Bronchus fibroblast of lung (primary cell): ENCODE results near the gene LRFN1.

DNA sequence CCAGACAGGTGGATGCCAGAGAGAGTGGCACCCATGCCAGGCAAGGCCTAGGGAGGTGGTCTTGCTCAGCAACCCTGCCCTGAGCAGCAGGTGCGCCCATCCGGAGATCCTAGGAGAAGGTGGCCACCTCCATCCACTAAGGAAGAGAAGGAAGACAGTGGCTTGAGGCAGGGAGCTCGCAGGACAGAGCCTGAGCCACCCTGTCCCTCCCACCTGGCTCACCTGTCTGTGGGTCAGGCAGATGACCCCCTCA, 13.6 kb downstream of the CAPN12 start:
- RAMPAGE, long total RNA: no peak

GRCh38 chr19:38752691-38753669, 8.7 kb upstream of the CAPN12 start:
- RAMPAGE, long total RNA: no peak

DNA sequence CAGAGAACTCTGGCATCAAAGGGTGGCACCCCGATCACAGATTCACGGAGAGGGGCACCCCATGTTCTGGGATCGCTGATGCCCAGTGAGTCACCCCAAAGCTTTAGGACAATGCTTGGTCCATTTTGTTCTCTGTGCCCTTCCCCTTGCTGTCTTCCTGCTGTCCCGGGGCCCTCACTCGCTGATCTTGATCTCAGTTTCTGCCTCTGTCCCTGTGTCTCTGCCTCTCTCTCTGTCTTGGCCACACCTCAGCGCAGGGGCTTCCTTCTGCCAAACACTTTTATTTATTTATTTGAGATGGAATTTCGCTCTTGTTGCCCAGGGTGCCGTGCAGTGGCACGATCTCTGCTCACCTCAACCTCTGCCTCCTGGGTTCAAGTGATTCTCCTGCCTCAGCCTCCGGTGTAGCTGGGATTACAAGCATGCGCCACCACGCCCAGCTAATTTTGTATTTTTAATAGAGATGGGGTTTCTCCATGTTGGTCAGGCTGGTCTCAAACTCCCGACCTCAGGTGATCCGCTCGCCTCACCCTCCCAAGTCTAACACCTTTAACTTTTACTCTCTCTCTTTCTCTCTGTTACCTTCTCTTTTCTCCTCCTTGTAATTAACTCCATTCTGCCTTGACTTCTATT, 8.6 kb downstream of the LGALS4 start:
- RAMPAGE, long total RNA: no peak

DNA sequence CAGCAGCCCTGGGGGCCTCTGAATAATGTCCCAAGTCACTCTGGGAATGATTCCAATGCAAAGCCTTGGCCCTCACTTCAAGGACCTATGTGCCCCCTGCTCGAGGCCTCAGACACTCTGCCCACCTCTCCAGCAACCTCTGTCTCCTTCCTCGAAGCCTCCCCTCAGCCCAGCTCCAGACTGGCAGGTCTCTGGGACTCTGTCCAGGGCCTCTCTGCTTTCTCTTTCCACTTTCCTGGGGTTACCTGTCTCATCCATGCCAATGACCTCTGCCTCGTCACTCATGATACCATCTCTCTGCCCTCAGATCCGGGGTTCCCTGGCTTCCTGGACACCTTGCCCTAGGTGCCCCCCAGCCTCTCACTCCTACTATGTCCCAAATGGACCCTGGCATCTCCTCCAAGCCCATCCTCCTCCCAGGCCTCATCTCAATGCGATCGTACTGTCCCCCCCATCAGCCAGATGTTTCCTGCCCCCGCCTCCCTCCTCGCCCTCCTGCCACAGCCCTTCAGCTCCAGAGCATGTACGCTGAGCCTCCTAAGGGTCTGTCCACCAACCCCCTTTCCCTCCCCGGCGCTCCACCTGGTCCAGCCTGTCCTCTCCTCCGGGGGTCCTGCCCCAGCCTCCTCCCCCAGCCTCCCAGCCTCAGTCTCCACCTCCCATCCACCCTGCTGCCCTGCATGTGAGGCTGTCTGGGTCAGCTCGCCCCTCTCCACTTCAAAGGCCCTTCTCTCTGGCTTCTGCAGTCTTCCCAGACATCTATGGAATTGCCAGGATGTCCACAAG, 4.6 kb downstream of the SIRT2 start:
- RAMPAGE, long total RNA: no peak

DNA sequence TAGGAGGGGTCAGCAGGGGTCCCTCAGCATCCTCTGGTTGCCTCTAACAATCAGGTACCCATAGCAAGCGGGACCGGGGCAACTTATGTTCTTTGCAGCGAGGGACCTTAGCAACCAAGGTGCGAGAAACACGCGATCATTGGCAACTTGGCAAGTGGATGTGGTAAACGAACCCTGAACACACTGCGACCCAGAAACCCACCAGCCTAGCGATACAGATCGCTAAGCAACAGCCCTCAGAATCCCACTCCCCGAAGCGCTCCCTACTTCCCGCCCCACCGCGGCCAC, 332 bp downstream of the SIRT2 start:
- RAMPAGE, long total RNA: no peak

DNA sequence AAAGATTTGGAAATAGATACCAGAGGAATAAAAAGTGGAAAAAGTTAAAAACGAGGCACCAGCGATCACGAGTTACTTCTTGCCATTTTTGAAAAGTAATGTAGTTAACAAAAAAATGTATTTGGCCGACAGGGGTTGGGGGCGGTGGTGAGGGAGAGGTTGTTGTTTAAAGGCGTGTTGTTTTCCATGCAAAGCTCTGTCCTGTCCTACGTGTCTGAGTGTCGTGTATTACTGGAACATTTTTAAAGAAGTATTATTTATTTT, 932 bp downstream of the FBXO17 start:
- RAMPAGE, long total RNA: no peak

- RAMPAGE, long total RNA: no peak
Observed at GRCh38 chr19:39167080-39167476, 29.7 kb upstream of the NCCRP1 start.

DNA sequence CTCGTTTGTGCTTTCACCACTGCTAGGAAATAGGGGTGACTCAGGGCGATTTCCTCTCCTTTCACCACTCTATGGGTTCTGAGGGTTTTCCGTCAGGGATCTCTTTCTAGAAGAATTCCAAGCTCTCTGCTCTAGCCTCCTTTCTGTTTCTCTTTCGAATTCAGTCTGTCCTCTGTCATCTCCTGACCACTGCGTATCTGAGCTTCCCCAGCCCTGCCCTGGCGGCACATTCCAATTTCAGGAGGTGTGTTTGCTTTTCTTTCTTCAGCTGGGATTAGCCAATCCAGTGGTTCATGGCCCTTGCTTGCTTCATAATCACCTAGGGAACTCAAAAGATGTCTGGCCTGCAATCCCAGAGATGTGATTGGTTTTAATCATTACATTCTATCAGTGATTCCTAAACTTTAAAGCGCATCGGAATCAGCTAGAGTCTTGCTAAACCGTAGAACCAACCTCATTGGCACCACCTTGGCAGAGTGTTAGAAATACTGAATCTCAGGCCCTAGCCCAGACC, 9.4 kb downstream of the IFNL2 start:
- RAMPAGE, long total RNA: no peak

GRCh38 chr19:39310399-39310933, 10.2 kb downstream of the LRFN1 start:
- RAMPAGE, long total RNA: no peak

GRCh38 chr19:39320516-39321388, at the start of gene LRFN1:
Gene LRFN1 (minus strand): TSS chr19:39320863.
- RAMPAGE, long total RNA: no peak

DNA sequence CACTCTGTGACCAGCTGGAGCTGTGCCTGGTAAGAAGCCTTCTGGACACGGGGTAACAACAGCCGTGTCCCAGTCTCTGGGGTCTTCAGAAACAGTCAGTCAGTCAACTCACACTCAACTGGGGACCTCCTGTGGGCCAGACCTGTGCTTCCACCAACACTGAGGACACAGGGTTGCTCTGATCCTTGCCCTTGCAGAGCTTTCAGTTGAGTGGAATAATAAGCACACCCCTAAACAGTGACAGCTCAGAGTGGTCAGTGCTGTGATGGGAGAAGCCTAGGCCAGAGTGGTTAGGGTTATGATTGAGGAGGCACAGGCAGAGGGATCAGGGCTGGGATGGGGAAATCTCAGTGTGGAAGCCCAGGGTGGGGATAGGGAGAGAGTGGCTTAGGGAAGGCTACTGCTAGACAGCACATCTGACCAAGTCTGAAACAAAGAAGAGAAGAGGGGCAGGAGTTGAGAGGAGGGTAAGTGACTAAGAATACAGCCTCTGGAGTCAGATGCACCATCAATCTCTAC, 2.5 kb downstream of the MED29 start:
- RAMPAGE, long total RNA: no peak

GRCh38 chr19:39413025-39413932, 810 bp downstream of the PLEKHG2 start:
- RAMPAGE, long total RNA: no peak

DNA sequence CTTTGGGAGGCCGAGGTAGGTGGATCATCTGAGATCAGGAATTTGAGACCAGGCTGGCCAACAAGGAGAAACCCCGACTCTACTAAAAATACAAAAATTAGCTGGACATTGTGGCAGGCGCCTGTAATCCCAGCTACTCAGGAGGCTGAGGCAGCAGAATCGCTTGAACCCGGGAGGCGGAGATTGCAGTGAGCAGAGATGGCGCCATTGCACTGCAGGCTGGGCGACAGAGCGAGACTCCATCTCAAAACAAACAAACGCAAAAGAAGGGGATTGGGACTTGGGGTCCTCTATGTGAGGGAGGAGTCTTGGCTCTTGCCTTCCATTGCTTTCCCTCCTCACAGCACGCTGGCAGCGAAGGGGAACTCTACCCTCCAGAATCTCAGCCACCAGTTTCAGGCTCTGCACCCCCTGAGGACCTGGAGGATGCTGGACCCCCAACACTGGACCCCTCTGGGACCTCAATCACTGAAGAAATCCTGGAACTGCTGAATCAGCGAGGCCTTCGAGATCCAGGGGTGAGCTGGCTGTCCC, 9.4 kb downstream of the PLEKHG2 start:
- RAMPAGE, long total RNA: no peak

GRCh38 chr19:39433838-39434347, 1.9 kb downstream of the RPS16 start:
- RAMPAGE, long total RNA: no peak

DNA sequence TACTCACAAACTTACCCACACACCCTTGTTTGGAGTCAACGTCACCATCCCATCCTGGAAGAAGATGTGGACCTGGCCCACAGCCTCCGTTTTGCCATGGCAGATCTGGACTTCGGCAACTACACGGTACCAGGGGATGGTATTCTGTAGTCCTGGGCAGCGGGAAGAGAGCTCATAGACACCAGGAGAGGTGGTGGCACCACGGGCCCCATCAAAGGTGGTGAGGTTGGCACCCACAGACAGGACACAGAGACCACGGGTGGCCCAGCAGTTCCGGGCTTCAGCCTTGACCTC, 20.5 kb upstream of the FBL start:
- RAMPAGE, long total RNA: no peak

GRCh38 chr19:39917937-39918628, 52.9 kb upstream of the PSMC4 start:
- RAMPAGE, long total RNA: no peak

GRCh38 chr19:39934760-39935438, 36.1 kb upstream of the PSMC4 start:
- RAMPAGE, long total RNA: no peak

DNA sequence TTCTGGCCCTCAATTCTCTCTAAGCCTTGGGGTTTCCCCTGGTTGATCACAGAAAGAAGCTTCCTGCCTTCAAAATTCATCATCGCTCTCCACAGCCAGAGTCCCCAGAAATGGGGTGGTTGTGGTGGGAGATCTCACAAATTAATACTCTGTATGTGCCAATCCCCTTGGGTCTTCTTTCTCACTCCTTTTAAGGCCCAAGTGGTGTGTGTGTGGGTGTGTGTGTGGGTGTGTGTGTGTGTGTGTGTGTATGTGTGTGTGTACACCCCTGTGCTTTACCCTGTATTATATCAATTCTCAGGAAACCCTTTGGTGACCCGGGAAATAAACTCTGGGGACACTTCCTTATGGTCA, 33.8 kb upstream of the PSMC4 start:
- RAMPAGE, long total RNA: no peak

GRCh38 chr19:39983168-39984468, 12.7 kb downstream of the PSMC4 start:
- RAMPAGE, long total RNA: no peak

- RAMPAGE, long total RNA: no peak
Observed at GRCh38 chr19:40284194-40285002, 747 bp downstream of the AKT2 start.